SK-N-SH (cell line): ENCODE measurements around a stretch of chr2.

DNA sequence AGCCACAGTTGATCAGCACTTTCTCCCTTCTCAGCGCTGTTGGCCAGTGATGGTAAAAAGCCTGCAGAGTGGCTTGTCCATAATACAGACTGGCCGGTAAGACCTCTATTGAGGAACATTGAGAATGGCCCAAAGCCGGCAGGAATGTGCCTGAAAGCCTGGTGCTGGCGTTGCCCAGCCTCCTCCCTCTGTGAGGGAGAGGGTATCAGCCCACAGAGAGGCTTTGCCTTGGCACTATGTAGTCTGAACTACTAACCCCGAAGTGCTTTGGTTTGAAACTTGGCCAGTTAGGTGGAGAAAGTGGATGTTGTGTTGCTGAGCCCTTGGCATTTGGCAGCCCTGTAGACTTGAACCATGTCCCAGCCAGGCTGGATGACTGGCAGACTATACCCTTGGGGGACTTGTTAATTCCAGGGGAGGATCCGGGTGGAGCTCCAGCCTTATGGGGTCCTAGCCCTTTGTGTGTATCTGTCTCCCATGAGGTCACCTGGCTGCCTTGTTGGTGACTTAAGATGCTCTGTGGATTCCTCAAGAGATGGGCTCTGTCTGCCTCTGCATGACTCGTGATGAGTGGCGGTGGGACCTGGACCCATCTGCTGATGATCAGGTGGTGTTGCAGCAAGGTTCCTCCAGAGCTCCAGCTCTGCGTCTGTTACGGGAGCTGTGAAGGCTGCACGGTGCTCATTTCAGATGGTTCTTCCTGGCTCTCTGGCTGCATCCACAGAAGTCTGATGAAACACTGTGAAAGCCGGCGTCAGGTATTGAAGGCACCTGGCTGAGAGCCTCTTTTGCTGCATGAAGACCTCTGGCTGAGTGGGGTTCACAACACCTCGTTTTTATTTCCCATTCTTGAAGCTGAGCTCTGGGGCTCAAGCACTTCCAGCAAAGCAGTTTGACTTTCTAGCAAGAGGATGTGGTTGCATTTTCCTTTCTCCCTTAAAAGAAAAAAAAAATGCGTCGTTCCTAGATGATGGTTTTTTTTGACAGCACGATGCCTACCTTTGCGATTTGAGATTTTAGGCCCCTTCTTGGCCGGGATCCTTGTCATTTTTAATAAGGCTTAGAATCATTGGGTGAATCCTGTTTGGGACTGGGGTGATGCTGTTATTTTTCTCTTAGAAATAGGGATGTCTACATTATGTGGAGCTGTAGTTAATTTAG lies 2.4 kb downstream of the AGAP1 start:
- RRBS = no CpG with 5 or more reads among the region's 19 CpGs
CAGE:
- cytosol, long polyA plus RNA = no peak
- long polyA plus RNA = no peak
- nucleus, long polyA plus RNA = no peak

GRCh38 chr2:235503022-235503642 lies 9.3 kb downstream of the AGAP1 start:
- RRBS = 96% methylated on average over 3 of the region's 10 CpGs
CAGE:
- cytosol, long polyA plus RNA = no peak
- long polyA plus RNA = no peak
- nucleus, long polyA plus RNA = no peak

GRCh38 chr2:235505182-235506032 lies 11.6 kb downstream of the AGAP1 start:
- RRBS = no CpG with 5 or more reads among the region's 14 CpGs
CAGE:
- cytosol, long polyA plus RNA = no peak
- long polyA plus RNA = no peak
- nucleus, long polyA plus RNA = no peak

DNA sequence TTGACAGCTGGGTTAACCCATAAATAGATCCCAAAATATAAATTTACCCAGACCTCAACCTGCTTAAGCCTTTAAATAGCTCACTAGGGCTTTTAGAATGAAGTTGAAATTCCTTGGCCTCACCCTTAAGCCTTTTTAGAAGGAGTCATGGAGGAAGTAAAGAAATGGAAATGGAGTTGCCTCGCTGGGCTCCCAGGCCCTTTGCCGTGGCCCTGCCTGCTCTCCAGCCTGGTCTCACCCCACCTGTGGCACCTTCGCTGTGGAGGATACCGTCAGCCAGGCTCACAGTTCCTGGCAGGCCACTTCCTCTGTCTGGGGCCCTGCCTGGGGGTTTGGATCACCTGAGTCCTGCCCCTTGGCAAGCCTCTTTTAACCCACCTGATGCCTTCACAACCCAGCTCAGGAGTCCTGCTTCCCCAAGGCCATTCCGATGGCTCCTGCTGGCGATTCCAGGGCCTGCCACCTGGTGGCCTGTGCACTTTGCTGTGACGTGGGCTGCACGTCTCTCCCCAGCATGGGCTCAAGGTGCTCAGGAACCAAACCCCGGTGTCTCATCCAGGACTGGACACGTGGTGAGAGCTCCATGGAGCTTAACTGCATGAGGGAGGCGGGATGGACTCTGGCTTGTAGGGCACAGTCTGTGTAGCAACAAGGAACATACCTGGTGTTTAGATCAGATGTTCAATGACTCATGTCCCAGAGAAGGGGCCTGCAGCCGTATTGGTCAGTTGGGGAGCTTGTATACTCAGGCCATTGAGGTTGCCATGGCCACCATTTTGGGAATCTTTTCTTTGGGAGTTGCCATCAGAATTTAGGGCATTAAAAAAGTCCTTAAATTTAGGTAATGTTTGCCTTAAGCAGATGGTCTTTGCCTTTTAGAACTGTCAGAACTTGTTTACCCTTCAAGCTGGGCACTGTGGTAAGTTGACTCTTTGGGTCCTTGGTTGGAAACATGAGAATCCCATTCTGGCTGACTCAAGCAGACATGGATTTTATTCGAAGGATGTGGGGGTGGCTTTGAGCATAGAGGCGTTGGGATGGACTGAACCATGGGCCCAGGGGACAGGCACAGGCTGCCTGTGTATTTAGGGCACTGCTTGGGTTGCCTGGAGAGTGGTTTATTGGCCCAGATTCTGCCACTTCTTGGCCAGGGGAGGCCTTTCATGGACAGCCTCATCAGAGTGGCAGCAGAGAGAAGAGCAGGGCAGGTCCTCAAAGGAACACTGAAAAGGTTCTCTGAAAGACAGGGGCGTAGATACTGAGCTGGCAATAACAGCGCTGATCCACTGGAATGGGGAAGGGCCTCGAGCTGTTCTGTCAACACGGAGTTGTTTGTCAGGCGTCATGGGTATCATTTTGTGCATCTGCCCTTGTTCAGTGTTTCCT lies 20.9 kb downstream of the AGAP1 start:
- RRBS = no CpG with 5 or more reads among the region's 19 CpGs
CAGE:
- cytosol, long polyA plus RNA = no peak
- long polyA plus RNA = no peak
- nucleus, long polyA plus RNA = no peak

DNA sequence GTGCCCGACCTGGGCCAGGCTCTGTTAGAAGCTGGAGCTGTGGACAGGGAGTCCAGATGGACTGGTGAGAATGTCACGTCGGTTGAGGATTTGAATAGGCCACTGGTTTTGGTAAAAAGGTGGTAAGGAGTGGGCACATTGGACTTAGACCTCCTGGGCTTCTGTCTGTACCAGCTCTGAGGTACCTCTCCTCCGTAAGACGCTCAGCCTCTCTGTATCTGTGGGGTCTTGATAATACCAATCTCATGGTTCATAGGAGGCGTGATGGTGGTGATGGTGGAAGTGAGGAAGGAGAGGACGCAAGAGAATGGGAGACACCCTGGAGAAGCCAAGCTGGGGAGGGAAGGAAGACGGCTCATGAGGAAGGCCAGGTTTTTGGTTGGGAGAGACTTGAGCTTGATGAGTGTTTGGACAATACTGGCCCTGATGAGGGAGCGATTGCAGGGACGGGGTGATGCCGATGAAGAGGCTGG lies 28.4 kb downstream of the AGAP1 start:
- RRBS = no CpG with 5 or more reads among the region's 11 CpGs
CAGE:
- cytosol, long polyA plus RNA = no peak
- long polyA plus RNA = no peak
- nucleus, long polyA plus RNA = no peak

DNA sequence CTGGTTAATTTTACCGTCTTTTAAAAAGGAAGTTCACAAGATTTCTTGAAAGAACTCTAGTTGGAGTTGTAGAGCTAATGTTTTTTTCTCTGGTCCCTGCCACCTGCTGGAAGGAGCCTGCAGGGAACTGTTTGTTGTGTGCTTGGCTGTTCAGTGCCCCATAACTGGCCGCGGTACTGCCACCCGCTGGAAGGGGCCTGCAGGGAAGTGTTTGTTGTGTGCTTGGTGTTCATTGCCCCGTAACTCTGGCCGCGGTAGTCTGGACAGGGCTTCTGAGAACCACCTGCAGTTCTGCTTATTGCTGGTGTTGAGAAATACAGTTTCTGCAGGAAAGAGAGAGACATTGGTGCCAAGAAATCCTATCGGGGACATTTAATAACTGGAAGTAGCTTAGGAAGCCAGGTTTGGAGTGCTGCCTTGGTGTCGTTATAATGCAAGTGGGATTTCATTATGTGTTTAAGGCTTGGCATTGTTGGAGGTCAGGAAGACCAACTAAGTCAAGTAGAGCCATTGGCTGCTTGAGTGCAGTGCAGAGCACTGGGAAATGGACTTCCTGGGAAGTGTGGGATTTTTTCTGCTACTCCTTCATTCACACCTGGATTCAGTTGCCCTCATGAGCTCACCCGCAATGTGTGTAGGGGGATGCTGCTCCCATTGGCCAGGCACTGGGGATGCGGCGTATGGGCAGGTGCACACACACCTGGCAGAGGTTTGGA lies 58.3 kb downstream of the AGAP1 start:
- RRBS = no CpG with 5 or more reads among the region's 12 CpGs
CAGE:
- cytosol, long polyA plus RNA = no peak
- long polyA plus RNA = no peak
- nucleus, long polyA plus RNA = no peak

DNA sequence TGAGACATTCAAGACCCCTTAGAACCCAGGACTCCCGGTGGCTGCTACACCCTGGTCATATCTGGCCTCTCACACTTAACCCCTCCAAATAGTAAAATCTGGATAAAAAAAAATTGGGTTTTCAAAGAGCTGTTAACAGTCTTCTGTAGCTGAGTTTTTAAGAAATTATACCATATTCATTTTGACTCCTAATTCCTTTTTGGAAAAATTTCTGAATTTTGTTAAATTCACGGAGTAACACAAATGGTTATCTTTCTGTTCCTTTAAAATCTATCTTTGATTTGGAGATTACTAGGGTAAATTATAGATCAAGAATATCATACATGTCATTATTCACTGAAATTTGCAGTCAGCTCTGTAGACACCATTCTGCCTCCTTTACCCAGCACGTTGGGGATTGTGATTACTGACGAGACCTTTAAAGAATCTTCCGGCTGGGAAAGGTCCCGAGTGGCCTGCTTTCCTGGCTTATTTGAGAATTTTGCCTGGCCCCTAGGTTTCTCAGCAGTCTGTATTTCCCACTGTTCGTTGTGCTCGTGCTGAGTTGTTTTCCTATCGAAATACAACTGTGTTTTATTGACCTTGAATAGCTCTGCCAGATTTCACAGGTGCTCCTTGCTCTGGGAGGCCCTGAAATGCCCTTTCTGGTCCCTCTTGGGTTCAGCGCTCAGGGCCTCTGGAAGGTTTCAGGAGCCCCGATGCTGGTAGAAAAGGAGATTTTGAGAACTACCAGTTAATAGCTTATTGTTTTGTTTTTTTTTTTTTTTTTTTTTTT lies 94.8 kb downstream of the AGAP1 start:
- RRBS = no CpG with 5 or more reads among the region's 11 CpGs
CAGE:
- cytosol, long polyA plus RNA = no peak
- long polyA plus RNA = no peak
- nucleus, long polyA plus RNA = no peak

DNA sequence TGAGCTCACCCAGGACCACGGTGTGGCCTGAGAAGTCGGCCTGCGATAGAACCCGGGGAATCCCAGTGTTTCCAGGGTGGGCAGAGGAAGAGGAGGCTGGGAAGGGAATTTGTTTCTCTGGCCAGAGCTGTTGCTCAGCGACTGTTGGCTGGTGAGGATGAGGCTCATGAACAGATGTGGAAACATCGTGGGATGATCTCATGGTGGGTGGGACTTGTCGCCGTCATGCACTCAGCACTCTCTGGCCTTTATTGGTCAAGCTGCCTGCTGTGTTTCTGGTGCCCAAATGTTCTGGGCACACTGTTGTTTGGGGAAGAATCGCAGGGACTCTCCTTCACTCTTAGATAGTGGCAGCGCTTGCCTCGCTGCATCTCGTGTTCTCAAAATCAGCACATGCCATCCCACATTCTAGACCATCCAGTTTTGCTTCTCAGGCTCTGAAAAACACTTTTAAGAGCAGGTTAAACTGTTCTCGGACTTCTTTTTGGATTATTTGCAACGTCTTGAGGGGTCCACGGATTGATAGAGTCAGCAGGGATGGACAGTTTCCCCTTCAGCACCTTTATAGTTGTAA lies 145.6 kb downstream of the AGAP1 start:
- RRBS = no CpG with 5 or more reads among the region's 15 CpGs
CAGE:
- cytosol, long polyA plus RNA = no peak
- long polyA plus RNA = no peak
- nucleus, long polyA plus RNA = no peak

GRCh38 chr2:235708866-235709797 lies 215.3 kb downstream of the AGAP1 start:
- RRBS = no CpG with 5 or more reads among the region's 18 CpGs
CAGE:
- cytosol, long polyA plus RNA = no peak
- long polyA plus RNA = no peak
- nucleus, long polyA plus RNA = no peak

GRCh38 chr2:235811793-235812837 lies 318.3 kb downstream of the AGAP1 start:
- RRBS = no CpG with 5 or more reads among the region's 37 CpGs
CAGE:
- cytosol, long polyA plus RNA = no peak
- long polyA plus RNA = no peak
- nucleus, long polyA plus RNA = no peak

DNA sequence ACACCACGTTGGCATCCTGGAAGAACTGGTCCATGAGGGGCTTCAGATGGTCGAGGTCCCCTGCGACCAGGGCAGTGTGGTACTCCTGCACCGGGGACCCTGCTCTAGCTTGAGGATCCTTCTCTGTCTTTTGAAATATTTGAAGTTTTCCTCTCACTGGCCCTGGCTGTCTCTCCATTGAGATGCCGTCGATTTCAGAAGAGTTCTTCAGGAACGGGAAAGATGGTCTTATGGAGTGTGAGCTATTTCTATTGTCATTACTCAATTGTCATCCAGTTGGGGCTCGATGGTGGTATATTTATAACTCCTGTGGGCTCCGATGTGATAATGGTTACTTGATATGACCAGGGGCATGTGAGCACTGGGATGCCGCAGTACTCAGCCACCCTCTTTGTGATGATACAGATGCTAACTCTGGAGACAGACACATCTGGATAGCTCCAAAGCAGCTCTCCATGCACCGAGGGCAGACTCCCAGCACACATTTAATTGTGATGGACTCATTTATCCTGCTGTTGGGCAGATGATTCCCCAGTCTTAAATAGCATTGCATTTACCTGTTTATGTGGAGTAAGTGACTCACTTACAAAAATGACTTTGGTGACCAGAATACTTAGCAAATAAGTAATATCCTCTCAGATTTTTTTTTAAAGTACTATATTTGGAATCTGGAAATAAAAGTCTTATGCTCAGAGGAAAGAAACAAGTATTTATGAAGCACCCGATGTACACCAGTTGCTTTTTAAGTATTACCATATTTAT lies 22.7 kb downstream of the ASB18 start:
- RRBS = no CpG with 5 or more reads among the region's 12 CpGs
CAGE:
- cytosol, long polyA plus RNA = no peak
- long polyA plus RNA = no peak
- nucleus, long polyA plus RNA = no peak

DNA sequence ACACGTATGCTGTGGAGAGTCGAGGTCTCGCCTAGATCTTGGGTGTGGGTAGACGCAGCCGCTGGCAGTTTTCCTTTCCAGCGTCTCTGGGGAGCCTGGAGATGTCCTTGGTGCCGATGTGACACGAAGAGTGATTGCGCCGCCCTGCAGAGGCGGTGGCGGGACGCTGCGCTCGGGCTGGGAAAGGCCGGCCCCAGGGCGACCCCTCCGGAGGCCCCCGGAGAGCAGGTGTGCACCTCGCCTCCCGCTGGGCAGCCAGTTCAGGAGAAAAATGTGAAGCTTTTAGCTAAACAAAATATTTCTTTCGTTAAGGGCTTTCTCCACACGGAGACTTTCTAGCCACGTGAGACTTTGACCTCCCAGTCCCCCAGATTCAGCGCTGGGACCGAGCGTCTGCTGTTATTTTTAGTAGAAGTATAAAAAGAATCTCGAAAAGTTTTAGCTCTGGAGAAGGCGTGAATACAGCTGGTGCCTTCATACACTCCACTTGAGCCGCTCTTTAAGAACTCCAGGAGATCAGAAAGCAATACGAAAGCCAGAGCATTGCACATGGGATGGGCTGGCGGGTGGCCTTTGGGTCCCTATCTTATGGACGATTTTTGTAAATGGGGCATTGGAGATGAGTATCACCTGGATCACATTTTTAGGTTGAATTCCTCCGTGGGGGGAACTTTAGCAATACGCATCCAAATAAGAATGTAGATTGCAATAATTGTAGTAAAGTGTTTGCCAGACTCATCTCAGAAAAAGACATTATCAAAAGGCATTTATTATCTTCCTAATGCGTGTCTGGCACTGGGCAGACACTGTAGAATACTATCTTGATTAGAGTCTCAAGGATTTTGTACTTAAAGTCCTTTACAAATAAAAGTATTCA lies 1.0 kb upstream of the ACKR3 start:
- RRBS = no CpG with 5 or more reads among the region's 36 CpGs
CAGE:
- cytosol, long polyA plus RNA = no peak
- long polyA plus RNA = no peak
- nucleus, long polyA plus RNA = no peak

GRCh38 chr2:236662202-236662874 lies 92.7 kb downstream of the ACKR3 start:
- RRBS = no CpG with 5 or more reads among the region's 6 CpGs
CAGE:
- cytosol, long polyA plus RNA = no peak
- long polyA plus RNA = no peak
- nucleus, long polyA plus RNA = no peak

- RRBS = no CpG with 5 or more reads among the region's 11 CpGs
CAGE:
- cytosol, long polyA plus RNA = no peak
- long polyA plus RNA = no peak
- nucleus, long polyA plus RNA = no peak
These were observed 146.0 kb downstream of the ACKR3 start for GRCh38 chr2:236715670-236716029.

DNA sequence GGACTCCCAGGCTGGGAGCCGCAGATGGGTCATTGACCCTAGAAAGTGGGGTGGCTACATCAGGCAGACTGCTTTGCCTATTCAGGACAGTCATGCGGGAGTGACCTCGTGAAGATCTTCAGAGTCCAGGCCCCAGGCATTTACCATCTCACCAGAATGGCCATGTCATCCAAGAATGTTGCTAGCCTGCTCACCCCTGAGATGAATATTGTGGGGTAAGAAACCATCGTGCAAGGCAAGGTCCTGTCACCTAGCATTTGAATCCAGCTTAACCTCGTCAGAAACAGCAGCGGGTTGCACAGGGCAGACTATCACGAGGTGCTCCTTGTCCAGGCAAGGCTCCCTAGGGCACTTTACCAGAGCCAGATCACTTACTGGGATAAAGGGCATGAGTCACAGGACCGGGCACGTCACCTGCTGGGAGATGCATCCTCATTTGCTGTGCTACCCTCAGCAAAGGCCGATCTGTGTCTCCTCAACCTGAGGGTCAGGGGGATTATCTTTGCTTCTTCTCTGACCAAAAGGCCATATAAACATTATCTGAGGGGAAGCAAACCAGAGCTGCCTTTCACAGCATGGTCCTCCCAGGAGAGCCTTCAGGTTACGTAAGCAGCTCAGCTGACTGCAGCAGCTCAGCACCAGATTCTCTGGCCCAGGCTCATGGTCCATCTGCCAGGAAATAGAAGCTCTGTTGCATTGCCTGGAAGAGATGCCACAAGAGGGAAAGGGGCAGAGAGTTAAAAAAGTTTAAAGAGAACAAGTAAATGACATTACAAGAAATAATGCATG lies 162.4 kb downstream of the ACKR3 start:
- RRBS = no CpG with 5 or more reads among the region's 11 CpGs
CAGE:
- cytosol, long polyA plus RNA = no peak
- long polyA plus RNA = no peak
- nucleus, long polyA plus RNA = no peak

DNA sequence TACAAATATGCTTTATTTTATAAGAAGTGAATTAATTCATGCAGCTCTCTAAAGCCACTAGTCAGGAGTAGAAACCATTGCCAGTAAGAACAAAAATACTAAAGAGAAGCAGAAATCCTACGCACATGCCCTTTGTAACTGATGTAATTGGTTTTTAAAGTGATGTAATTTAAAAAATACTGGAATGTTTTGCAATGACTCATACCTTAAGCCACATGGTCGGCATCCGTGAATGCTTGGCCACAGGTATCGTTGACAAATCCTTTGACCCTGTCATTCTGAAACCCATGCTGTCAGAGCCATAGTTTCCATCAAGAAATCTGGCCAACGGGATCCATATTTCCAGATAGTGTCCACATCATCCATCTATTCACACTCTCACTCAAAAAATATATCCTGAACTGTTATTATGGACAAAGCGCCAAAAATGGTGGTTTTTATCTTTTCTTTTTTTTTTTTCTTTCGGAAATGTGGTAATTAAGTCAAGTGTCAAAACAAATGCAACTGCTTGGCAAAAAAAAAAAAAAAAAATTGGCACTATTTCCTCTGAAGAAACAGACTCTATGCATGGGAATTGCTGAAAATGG lies 213.4 kb downstream of the ACKR3 start:
- RRBS = no CpG with 5 or more reads among the region's 7 CpGs
CAGE:
- cytosol, long polyA plus RNA = no peak
- long polyA plus RNA = no peak
- nucleus, long polyA plus RNA = no peak

DNA sequence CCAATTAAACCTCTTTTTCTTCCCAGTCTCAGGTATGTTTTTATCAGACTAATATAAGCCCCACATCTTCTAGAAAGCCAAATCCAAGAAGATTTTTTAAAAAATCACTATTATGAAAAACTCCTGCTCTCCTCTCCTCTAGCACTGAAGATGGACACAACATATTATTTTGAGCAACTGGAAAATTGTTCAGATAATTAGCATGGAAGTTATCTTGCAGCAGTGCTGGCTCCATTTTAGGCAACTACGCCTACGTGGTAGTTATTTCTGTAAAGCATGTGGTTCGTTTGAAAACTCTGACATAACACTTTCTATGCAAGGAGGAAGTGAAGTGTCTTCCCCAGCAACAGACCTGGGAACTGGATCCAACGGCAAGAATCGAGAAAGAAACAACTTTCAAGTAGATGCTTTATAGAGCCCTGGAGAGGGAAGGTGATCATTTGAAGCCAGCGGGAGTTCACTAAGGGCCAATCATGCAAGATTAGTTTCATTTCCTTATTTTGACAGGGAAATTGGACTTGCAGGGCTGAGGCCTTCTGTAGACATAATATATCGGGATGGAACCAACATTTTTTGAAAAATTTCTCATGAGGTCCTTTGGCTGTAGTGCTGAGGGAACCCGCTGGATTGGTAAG lies 218.2 kb downstream of the ACKR3 start:
- RRBS = no CpG with 5 or more reads among the region's 8 CpGs
CAGE:
- cytosol, long polyA plus RNA = no peak
- long polyA plus RNA = no peak
- nucleus, long polyA plus RNA = no peak

GRCh38 chr2:236820371-236820707 lies 250.7 kb downstream of the ACKR3 start:
- RRBS = no CpG with 5 or more reads among the region's 3 CpGs
CAGE:
- cytosol, long polyA plus RNA = no peak
- long polyA plus RNA = no peak
- nucleus, long polyA plus RNA = no peak

GRCh38 chr2:236998112-236998820 lies 87.4 kb upstream of the COPS8 start:
- RRBS = no CpG with 5 or more reads among the region's 3 CpGs
CAGE:
- cytosol, long polyA plus RNA = no peak
- long polyA plus RNA = no peak
- nucleus, long polyA plus RNA = no peak

- RRBS = no CpG with 5 or more reads among the region's 8 CpGs
CAGE:
- cytosol, long polyA plus RNA = no peak
- long polyA plus RNA = no peak
- nucleus, long polyA plus RNA = no peak
These were observed 122.6 kb downstream of the COPS8 start for GRCh38 chr2:237208213-237208716.